ENCODE measurements around the genes PRCP, TMEM126B and PRSS23.

- RRBS, result 4% methylated on average over 12 of the region's 44 CpGs
Observed at GRCh38 chr11:79439182-79439977, 1.4 kb downstream of the TENM4 start.

- RRBS, result no CpG with 5 or more reads among the region's 1 CpG
Observed at GRCh38 chr11:80828718-80828917, 1387.8 kb upstream of the TENM4 start.

DNA sequence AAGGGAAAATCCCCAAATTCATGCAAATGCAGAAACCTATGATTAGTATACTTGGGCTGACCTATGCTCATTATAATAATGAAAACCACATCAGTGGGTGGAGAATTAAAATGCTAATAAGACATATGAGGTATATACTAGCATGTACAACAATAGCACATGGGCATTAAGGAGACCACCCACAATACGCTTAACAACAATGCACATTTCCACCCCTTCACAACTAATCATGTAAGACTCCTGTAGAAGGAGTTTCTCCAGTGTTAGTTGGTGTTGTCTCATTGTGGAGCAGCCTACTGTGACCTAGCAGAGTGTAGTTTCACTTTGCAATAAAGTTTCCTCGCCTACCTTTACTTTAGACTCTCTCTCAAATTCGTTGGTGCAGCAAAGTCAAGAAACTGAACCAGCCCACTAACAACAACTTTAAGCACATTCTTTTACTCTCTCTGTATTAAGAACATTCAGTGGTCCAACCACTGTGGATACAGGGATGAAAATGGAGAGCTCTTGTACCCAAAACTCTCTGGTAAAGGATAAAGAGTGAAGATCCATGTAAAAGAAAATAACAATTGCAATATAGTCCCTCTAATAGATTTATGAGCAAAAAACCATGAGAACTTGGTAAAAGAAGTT, 863.6 kb downstream of the FAM181B start:
- RRBS, result no CpG with 5 or more reads among the region's 3 CpGs

- RRBS, result 1% methylated on average over 4 of the region's 45 CpGs
Observed at GRCh38 chr11:82900252-82901237, at the start of gene PRCP. TSS of gene PRCP (minus strand) at chr11:82900430.

GRCh38 chr11:82922418-82923203, 21.1 kb downstream of the DDIAS start:
- RRBS, result no CpG with 5 or more reads among the region's 9 CpGs

DNA sequence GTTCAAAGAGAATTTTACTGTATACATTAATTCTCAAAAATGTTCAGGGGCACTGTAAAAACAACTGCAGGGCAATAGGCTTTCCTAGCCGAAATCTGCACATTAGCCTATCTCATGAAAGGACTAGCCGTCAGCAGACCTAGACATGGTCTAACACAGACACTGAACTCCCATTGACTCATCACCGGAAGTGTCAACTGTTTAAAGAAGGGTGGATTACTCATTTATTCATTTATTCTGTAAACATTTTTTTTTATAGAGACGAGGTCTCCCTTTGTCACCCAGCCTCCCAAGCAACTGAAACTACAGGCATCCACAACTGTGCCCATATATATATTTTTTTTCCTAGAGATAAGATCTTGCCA, 26.7 kb downstream of the RAB30 start:
- RRBS, result no CpG with 5 or more reads among the region's 4 CpGs

DNA sequence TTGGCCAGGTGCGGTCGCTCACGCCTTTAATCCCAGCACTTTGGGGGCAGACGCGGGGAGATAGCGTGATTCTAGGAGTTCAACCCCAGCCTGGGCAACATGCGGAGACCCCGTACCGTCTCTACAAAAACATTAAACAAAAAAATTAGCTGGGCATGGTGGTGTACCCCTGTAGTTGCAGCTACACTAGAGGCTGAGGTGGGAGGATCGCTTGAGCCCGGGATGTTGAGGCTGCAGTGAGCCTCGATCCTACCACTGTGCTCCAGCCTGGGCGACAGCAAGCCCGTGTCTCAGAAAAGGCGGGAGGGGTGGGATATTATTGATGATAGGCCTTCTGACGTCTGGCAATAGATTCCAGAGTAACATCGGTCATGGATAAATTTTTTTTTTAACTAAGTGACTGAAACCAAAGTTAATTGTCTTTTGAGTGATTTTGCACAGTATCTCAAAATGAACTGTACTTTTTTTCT, 1.1 kb upstream of the RAB30 start:
- RRBS, result no CpG with 5 or more reads among the region's 17 CpGs

GRCh38 chr11:83079161-83080116, 7.7 kb upstream of the RAB30 start:
- RRBS, result no CpG with 5 or more reads among the region's 7 CpGs

DNA sequence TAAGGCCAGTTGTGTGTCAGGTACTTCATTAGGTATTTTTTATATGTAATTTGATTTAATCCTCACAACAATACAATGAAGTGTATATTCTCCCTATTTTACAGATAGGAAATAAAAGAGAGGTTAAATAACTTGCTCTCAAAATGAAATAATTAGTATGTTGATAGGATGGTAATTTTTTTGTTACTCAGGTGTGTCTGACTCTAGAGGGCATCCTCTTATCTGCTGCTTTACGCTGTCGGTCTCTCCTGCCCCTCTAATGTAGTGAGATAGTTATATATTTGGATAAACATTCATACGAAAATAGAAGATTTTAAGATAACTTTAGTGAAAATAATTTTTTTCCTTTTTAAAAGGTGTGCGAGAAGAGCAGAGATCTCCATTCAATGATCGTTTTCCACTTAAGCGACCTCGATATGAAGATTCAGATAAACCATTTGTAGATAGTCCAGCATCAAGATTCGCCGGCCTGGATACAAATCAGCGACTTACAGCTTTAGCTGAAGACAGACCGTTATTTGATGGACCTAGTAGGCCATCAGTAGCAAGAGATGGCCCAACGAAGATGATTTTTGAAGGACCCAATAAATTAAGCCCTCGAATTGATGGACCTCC, 11.2 kb downstream of the PCF11 start:
- RRBS, result no CpG with 5 or more reads among the region's 13 CpGs

- RRBS, result no CpG with 5 or more reads among the region's 11 CpGs
Observed at GRCh38 chr11:83724509-83725549, 438.7 kb upstream of the CCDC90B start.

DNA sequence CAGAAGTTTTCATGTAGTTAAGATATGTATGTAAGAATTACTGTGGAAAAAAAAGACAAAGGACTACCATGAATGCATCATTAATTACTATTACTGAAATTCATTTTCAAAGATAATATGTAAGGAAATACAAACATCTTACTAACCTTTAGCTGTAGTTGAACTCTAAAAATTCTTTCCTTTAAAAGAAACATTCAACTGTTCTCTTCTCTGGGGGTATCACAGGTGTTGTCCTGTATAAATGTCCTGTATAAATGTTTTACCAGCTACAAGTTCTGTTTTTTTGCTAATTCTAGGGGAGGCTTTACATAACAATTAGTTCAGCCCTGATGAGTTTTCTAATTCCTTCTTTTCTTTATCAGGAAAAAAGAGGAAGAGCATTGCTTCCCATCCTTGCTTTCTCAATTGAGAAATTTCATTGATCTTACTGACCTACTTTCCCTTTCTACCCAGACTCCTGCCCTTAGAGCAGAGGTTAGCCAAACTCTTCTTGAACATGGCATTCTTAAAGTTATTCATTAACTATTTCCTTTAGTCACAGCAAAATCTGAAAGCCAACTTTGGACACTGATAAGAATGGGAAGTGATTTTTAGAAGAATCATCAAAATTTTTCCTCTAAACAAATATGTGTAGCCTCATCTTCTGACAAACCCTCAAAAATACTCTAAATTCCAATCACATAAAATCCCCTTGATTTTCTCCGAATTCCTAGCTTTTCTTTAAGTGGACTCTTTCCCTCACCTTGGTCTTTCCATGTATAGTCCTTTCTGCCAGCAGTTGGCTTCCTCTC, 566.5 kb upstream of the CCDC90B start:
- RRBS, result no CpG with 5 or more reads among the region's 1 CpG

DNA sequence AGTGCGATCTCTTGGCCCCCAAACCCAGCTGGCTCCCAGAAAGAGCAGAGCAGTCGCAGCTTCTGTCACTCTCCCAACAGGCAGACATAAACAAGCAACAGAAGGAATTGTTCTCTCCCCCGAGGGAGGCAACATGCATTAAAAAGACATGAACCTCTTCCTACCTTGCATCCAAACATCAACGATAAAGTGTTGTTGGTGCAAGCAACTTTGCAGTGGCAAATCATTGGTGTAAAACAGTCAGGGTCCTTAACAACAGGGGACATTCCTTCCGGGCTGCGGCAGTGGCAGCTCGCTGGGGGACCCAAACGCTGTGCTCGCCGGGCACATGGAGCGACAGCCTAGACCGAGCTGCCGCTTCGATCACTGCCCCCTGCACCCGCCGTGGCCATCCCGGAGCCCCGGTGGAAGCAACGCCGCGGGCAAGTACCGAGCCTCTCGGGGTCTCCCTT, 907.0 kb downstream of the DLG2 start:
- RRBS, result 39% methylated on average over 13 of the region's 23 CpGs

- RRBS, result 2% methylated on average over 20 of the region's 53 CpGs
Observed at GRCh38 chr11:85627617-85628706, at the start of gene TMEM126B. TSS of gene TMEM126B (plus strand) at chr11:85628593.

DNA sequence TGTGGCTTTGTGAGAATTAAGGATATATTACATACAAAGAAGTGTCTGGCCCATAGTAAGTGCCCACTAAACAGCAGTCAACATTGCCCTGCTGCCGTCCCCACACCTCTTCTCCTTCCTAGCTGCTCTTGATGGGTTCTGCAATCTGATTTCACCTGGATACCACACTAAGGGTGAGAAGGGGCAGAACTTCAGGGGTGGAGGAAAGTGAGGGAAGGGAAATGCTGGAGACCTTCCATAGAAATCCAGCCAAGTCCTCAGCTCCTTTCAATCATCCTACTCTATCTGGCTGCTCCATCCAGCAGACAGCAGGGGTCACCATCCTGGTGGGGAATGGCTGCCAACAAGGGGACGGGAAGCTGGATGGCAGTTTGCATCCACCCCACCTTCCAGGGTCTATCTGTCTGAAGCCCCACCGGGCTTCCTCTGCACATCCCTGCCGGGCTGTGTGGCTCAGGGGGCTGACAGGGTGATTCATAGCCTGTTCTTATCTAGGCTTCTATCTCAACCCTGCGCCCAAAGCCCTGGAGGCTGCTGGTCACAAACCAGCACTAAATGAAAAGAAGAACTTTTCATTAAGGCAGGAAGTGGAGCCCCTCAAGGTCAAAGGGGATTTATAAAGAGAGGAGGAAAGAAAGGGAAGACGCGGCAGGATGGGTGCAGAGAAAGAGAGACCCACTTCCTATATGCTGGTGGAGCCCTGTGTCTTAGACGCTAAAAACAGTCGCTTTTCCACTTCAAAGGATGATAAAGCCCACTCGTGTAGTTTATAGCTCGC, 1.1 kb downstream of the SYTL2 start:
- RRBS, result no CpG with 5 or more reads among the region's 11 CpGs

DNA sequence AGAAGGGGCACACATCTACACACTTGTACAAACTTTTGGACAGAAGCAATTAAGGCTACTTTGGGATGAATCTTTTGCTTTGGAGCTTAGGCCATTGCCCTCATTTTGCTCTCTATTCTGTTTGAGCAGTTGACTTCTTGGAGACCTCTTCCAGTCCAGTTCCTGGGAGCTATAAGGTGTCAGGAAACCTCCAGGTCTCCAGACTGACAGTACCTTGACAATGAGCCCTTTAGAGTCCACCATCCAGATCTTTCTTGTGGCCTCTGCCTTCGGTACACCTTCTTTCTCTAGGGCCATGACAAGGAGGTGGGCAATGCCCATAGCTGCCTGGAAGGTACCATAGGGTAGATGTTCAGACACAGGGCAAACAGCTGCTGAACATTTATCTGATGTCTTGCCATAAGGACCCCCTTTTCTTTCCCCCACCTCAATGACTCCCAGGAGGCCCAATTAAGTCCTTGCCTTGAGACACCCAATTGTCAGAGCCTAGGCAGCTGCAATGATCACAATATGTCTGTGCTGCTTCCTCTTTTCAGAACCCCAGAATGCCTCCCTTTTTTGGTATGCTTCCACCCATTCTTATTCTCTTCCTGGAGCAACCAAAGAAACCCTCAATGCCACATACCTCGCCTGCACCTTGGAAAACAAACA, 75.1 kb downstream of the CCDC81 start:
- RRBS, result no CpG with 5 or more reads among the region's 2 CpGs

GRCh38 chr11:86799660-86800837, at the start of gene PRSS23:
TSS of gene PRSS23 (plus strand) at chr11:86800542.
- RRBS, result 6% methylated on average over 55 of the region's 106 CpGs

DNA sequence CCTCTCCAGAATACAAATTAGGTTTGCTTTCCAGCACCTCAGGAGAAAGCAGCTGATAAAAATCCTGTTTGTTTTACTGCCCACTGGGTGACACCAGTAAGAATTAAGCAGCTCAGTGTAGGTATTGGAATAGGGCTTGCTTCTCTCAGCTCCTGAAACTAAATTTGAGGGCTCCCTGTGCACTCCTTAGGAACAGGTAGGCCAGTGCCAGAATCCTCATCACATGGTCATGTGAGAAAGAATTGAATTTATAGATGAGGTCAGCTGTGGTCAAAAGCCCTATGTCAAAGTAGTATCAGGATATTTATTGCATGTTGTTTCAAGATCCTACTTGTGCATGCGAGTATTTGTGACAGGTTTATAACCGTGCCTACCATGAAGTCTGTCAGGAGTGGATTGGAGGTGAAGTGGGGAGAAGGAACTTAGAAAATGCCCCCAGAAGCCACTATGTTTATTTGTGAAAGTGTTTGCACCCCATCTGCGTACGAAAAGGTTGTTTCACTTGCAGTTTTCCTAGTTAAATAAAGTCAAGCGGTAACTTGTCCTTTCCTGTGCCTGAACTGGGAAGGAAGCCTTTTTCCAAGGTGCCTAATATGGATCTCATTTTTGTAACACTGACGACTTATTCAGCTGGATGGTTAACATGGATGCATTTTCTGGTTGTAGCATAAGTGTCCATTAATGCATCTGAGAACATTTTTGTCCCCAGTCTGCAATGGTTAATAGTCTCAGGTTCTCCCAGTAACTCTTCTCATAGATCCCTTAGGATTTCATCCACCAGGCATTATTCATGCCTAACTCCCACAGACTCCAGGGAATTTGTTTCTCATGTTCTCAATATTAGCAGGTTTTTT, 1.3 kb downstream of the PRSS23 start:
- RRBS, result no CpG with 5 or more reads among the region's 6 CpGs

DNA sequence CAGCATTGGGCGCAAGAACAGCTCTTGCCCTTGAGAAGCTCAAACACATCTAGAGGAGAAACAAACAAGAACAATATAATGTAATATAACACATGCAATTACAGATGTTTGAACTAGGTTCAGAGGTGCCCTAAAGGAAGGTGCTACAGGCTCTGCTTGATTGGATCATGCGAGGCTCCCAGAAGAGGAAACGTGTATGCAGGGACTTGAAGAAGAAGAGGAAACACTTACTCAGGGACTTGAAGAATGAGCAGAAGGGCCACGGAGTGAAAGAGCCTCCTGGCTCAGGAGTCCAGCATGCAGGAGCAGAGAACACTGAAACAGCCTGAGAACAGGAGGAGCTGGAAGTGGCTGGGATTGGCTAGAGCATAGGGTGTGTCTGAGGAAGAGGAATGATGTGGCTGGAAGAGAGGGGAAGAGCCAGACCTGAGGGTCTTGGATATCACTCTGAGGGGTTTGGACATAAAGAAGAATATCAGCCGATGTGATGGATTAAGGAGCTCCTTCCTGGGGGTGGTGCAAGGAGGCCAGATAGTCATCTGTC, 17.0 kb downstream of the FZD4 start:
- RRBS, result no CpG with 5 or more reads among the region's 5 CpGs